MCF 10A (cell line): ENCODE measurements around a stretch of chr3.

DNA sequence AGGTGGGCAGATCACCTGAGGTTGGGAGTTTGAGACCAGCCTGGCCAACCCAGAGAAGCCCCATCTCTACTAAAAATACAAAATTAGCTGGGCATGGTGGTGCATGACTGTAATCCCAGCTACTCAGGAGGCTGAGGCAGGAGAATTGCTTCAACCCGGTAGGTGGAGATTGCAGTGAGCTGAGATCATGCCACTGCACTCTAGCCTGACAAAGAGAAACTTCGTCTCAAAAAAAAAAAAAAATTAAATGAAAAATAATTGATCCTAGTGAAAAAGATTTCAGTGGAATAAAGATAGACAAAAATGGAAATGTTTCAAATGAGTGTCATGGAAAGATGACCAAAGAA is 15.8 kb upstream of the NRROS start:
- PRO-cap, result no peak
- RRBS, result no CpG with 5 or more reads among the region's 2 CpGs

- PRO-cap, result no peak
- RRBS, result no CpG with 5 or more reads among the region's 10 CpGs
These were observed 13.6 kb downstream of the NRROS start for GRCh38 chr3:196652890-196653630.

GRCh38 chr3:196920654-196921250 is 21.6 kb downstream of the NCBP2 start:
- PRO-cap, result no peak
- RRBS, result no CpG with 5 or more reads among the region's 2 CpGs

- PRO-cap, result no peak
- RRBS, result no CpG with 5 or more reads among the region's 6 CpGs
These were observed 16.7 kb upstream of the PIGZ start for GRCh38 chr3:196985297-196985812.

DNA sequence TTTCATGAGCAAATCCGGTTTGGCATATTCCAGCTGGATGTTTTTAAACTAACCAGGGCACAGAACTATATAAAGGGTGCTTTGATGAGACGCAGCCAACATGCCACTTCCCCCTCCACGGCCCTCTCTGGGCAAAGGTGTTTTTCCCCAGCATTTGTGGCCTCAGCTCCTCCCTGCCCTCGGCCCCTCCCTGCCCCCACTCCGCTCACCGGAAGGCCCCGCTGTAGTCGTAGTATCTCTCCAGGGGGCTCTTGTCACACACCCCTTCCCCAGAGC is 6.9 kb downstream of the MELTF start:
- PRO-cap, result no peak
- RRBS, result no CpG with 5 or more reads among the region's 8 CpGs

DNA sequence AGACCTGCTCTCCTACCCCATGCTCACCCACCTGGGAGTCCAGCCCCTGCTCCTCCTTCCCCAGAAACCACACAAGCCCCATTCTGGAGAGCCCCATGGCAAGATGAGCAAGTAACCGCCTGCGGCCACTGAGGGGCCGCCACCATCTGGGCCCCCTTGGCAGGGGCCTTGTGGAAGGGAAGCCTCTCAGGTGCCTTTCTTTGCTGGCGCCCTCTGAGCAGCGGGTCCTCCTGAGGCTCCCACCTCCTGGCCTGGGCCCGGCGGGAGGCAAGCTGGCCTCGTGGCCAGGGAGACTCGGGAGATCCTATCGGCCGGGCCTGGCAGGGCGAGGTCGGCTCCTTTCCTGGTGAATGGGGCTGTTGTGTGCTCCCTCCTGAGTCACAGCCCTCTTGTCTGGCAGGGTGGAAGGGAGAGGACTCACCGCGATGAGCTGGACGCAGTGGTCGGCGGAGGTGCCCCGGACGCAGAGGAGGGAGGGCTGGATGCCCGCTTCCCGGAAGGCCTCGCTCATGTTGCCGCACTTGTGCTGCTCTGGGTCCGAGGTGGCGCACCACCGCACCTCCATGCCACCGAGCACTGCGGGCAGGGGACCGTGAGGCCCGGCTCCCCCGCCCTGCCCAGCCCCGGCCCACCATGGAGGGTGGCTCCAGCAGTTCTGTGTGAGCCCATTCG is 2.1 kb downstream of the MELTF start:
- PRO-cap, result bidirectional peak, plus-strand start at position 437 of the sequence, minus-strand start at position 345 of the sequence
- RRBS, result 77% methylated on average over 6 of the region's 34 CpGs

DNA sequence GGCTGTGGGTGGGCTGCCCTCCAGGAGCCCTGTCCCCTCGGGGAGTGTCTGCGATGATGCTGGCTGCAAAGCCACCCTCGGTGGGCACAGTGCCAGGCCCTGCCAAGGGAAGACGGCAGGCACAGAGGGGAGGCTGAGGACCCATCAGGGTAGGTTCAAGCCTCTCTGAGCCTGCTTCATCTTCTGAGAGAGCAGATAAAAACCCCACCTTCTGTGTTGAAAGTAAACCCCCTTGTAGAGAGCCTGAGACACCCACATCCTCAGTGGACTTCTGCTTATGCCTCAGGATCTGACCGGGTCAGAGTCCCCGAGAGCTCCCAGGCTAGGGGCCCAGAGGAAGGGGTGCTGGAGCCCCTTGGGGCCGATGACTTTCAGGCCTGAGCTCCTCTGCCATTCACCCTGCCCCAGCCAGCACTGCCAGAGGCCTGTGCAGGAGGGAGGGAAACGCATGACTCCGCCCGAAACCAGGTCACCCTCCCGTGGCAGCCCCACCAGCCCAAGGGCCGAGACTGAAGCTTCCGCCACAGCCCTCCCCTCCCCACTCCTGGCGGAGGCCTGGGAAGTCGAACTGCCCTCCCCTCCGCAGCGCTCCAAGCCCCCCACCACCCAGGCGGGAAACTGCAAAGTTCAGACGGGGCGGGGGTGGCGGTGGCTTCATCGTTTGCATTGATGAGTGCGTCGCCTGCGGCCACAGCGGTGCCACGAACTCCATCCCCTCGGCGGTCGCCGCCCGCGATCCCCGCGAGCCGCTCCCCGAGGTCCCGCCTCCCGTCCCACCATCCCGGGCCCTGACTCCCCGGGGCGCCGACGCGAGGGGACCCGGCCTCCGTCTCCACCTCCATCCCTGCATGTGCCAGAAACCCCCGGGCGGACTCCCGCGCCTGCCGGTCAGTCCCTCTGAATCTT is 1.0 kb downstream of the MELTF start:
- PRO-cap, result no peak
- RRBS, result no CpG with 5 or more reads among the region's 52 CpGs

DNA sequence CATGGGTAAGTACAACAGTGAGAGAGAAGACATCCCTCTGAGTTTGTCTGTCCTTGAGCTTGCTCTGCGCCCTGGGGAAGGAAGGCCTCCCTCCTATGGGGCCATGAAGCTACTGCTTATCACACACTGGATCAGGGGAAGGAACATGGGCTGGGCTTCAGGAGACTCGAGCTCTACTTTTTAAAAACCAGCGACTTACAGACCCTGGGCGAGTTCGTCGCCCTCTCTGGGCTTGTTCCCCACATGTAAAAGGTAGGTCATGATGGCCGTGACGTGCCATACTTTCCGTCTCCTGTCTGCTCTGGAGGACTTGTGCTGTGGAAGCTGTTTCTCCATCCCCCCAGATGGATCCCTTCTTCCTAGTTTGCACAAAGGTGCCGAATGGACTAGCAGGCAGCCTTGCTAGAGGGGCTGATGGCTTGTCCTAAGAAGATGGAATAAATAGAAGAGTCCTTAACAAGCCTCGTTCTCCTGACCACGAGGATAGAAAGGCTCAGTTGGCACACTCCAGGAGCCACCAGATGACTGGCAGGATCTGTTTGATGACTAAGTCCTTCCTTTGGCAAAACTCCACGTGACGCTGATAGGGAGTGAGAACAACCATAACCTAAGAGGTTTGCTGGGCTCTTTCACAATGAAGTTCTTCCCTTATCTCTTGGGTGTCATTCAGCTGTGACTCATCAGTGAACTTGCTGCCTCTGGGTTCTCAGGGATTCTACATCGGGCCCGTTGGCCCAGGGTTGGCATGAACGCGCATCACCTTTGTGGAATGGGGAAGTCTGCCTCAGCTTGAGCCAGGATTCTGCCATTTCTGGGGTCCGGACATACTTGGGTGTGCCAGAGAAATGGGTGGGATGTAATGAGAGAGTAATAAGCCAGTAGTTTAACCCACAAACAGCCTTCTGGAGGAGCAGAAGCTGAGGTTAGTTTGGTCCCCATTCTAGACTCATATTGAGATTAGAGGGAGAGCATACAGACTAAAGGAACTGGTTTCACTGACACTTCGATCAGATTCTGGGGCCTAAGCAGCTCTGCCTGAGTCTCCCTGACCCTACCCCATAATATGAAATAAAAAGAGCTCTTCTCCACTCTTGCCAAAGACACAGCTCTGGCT is 1.7 kb upstream of the MELTF start:
- PRO-cap, result unidirectional peak, minus-strand start at position 141 of the sequence; unidirectional peak, minus-strand start at position 301 of the sequence; bidirectional peak, plus-strand start at position 720 of the sequence, minus-strand start at position 491 of the sequence
- RRBS, result no CpG with 5 or more reads among the region's 20 CpGs

DNA sequence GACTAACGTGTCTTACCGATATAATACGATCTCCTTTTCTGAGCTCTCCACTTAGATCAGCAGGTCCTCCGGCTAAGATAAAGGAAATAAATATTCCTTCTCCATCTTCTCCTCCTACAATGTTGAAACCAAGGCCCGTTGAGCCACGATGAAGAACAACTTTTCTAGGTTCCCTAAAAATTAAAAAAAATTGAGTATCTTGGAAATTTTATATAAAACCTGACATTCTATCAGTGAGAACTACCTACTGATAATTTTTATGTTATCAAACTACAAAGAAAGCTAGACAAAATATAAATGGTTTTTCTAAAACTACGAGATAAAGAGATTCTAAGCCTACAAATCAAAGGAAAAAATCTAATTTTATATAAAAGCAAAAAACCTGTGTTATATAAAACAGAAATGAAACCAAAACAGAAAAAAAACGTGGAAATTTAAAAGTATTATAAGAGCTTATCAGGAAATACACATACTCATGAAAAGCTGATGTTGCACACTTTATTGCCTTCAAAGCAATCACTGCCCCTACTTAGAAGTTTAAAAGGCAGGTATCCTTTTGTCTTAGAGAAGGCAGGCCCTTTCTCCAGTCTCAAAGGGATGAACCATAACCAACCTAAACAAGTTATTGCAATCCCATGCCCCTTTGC is 86.4 kb upstream of the MELTF start:
- PRO-cap, result no peak
- RRBS, result no CpG with 5 or more reads among the region's 8 CpGs

- PRO-cap, result no peak
These were observed 132.1 kb upstream of the MELTF start for GRCh38 chr3:197161635-197162165.

DNA sequence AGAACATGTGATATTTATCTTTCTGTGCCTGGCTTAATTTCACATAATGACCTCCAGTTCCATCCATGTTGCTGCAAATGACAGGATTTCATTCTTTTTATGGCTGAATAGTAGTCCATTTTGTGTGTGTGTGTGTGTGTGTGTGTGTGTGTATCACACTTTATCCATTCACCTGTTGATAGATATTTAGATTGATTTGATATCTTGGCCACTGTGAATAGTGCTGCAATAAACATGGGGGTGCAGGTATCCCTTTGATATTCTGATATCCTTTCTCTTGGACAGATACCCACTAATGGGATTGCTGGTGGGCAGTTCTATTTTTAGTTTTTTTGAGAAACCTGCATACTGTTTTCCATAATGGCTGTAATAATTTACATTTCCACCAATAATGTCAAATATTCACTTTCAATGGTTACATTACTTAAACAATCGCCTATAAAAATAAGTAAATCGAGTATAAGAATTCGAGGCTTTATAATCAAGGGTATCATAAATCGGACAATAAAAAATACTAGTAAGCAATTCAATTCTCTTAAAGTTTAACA is 18.1 kb downstream of the DLG1 start:
- PRO-cap, result no peak
- RRBS, result no CpG with 5 or more reads among the region's 4 CpGs

- PRO-cap, result no peak
- RRBS, result no CpG with 5 or more reads among the region's 2 CpGs
These were observed 12.6 kb upstream of the DLG1 start for GRCh38 chr3:197311065-197311264.

DNA sequence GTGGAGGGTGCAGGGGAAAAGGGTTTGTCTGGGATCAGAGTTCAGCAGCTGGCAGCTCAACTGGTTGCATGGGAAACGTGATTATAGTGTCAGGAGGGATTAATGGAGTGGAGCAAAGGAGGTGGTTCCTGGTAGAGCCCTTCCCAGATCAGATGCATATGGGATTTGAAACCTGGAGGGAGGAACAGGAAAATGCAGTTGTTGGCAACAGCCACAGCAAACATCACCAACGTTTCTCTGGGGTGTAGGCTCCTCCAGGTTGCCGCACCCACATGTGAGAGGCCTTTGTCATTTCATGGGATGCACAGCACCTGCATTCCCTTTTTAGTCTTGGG is 61.4 kb downstream of the BDH1 start:
- PRO-cap, result no peak
- RRBS, result no CpG with 5 or more reads among the region's 3 CpGs

DNA sequence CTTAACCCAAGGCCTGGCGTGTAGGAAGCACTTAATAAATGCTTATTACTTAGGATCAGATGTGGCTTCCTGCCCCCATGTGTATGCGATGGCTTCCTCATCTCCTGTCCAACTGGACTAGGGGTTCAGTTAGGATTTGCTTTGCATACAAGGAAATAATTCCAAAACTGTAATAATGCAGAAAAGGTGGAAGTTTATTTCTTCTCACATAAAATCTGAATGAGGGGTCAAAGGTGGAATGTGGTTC is 54.6 kb downstream of the BDH1 start:
- PRO-cap, result no peak
- RRBS, result no CpG with 5 or more reads among the region's 2 CpGs

GRCh38 chr3:197535243-197535781 is 20.5 kb downstream of the BDH1 start:
- PRO-cap, result no peak
- RRBS, result no CpG with 5 or more reads among the region's 8 CpGs

DNA sequence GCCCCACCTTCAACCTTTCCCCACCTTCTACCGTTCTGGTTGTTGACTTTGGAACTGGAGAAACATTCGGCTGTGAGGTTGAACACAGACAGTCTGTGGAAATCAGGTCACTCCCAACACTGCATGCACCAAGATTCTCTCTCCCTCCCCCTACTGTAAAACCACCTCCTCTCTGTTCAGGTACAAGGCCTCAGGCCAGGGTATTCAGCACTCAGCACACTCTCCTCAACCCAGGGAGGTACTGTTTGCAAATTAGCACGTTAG is 4.0 kb upstream of the BDH1 start:
- PRO-cap, result no peak
- RRBS, result no CpG with 5 or more reads among the region's 3 CpGs

GRCh38 chr3:197659160-197659728 is 77.5 kb downstream of the RUBCN start:
- PRO-cap, result no peak
- RRBS, result no CpG with 5 or more reads among the region's 18 CpGs

DNA sequence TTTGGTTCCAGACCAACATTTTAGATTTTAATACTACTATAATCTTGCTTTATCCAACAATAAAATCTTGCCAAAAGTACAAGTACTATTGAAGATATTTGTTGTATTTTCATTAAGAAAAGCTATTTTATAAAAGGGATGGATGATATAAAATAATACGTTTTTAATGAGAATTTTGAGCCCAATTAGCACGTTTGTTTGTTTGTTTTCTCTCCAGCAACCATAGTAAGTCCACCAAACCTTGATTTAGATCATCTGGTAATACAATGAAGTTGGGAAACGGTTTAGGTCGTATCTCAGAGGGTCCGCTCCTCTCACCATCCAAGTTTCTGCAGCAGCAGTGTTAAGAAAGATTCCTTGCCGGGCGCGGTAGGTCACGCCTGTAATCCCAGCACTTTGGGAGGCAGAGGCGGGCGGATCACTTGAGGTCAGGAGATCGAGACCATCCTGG is 745 bp upstream of the LRCH3 start:
- PRO-cap, result no peak
- RRBS, result no CpG with 5 or more reads among the region's 12 CpGs

DNA sequence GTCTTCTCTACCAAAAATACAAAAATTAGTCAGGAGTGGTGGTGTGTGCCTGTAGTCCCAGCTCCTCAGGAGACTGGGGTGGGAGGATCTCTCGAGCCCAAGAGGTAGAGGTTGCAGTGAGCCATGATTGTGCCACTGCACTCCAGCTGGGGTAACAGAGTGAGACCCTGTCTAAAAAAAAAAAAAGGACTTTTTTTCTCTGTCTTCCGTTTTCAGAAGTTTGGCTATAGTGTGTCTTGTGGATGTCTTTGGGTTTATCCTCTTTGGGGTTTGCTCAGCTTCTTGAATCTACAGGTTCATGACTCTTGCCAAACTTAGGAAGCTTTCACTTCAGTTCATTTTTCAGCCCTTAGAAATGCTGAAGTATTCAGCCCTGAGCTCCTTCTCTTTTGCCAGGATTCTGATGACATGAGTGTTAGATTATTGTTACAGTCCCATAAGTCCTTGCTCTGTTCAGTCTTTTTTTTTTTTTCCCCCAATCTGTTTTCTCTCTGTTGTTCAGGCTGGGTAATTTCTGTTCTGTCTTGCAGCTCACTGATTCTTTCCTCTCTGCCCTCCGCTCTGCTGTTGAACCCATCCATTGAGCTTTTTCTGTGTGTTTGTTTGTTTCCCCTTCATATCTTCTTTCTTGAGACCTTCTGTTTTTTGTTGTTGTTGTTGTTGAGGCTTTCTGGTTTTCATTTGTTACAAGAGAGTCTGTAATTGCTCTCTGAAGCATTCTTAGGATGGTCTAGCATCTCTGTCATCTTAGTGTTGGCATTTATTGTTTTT is 18.3 kb downstream of the LRCH3 start:
- PRO-cap, result no peak
- RRBS, result no CpG with 5 or more reads among the region's 3 CpGs

DNA sequence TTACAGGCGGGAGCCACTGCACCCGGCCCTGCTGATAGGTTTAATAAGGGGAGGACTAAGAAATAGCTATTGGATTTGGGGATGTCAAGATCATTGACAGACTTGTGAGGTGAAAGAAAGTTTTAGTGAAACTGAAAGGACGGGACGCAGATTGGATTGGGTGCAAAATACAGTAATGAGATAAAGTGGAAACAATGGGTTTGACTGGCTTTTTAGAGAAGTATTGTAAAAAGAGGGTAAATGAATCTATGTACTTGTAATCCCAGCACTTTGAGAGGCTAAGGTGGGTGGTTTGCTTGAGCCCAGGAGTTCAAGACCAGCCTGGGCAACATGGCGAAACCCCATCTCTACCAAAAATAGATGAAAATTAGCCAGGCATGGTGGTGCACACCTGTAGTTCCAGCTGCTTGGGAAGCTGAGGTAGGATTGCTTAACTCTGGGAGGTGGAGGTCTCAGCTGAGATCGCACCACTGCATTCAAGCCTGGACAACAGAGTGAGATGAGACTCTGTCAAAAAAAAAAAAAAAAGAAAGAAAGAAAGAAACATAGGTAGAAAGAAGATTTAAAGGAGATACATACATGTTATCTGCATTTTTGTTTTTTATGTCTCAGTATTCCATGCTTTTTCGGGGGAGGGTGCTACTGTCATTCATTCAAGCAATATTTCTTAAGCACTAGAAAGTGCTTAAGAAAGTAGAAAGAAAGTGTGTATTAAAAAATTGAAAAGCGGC is 54.0 kb downstream of the LRCH3 start:
- PRO-cap, result no peak
- RRBS, result no CpG with 5 or more reads among the region's 8 CpGs